Mammary epithelial cell (primary cell): ENCODE results near the gene AMELX.

DNA sequence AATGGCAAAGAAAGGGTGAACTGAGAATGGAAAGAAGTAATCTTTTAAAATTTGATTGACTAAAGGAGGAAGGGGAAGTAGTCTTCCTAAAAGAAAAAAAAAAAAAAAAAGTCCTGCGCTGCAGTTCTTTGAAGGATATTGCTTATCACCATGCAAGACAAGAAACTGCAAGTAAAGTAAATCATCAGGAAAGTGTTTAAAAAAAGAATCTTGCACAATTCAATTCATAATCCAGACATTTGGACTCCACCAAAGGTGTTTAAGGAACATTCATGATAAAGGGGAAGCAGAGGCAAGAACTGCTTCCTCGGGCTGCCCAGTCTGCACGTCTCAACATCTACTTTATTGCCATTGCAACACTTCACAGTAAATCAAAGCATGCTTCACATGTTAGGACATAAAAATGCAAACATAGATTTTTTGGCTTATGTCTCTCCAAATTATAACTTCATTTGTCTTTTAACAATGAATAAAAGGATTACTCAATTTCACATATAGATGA lies 42.6 kb downstream of the MID1 start:
- CAGE, long polyA plus RNA, result no peak
- RRBS, result no CpG with 5 or more reads among the region's 3 CpGs

GRCh38 chrX:11292998-11293466 lies at the start of gene AMELX:
Gene AMELX (plus strand): TSS chrX:11293413.
- CAGE, long polyA plus RNA, result no peak
- RRBS, result no CpG with 5 or more reads among the region's 3 CpGs

DNA sequence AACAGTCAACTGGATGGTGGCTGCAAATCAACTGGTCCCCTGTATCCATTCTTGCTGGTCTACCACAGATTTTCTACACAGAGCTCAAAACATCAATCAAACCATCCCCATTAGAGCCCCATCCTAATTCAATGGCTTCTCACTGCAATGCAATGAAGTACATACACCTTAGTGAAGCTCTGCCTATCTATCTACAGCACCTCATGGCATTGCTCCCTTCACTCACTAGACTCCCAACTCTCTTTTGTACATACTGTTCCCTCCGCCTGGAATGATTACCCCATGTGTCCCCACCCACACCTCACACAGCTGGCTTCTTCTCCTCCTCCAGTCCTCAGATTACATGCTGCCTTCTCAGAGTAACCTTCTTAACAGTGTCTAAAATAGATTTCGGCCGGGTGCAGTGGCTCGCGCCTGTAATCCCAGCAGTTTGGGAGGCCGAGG lies 46.9 kb downstream of the AMELX start:
- CAGE, long polyA plus RNA, result no peak
- RRBS, result no CpG with 5 or more reads among the region's 6 CpGs

DNA sequence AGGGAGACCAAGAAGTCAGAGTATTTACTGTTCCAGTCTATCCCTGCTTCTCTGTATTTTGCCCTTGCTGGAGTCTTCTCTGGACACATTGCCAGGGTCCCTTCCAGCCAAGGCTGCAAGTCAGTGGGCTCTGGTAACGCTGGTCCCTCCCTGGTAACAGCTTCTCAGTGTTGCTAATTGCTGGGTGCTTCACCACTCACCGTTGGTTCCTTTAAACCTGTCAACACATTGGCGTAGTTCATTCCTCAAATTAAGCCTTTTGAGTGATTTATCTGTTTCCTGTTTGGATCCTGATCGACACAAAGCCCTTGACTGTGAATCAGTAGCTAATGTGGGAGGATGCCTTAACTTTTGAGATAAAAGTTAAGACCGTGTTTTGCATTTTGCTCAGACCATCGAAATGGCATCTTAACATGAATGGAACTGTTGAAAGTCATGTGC lies 125.8 kb downstream of the AMELX start:
- CAGE, long polyA plus RNA, result no peak
- RRBS, result no CpG with 5 or more reads among the region's 6 CpGs

- CAGE, long polyA plus RNA, result no peak
- RRBS, result 57% methylated on average over 2 of the region's 6 CpGs
Observed at GRCh38 chrX:11428211-11428965, 135.2 kb downstream of the AMELX start.

DNA sequence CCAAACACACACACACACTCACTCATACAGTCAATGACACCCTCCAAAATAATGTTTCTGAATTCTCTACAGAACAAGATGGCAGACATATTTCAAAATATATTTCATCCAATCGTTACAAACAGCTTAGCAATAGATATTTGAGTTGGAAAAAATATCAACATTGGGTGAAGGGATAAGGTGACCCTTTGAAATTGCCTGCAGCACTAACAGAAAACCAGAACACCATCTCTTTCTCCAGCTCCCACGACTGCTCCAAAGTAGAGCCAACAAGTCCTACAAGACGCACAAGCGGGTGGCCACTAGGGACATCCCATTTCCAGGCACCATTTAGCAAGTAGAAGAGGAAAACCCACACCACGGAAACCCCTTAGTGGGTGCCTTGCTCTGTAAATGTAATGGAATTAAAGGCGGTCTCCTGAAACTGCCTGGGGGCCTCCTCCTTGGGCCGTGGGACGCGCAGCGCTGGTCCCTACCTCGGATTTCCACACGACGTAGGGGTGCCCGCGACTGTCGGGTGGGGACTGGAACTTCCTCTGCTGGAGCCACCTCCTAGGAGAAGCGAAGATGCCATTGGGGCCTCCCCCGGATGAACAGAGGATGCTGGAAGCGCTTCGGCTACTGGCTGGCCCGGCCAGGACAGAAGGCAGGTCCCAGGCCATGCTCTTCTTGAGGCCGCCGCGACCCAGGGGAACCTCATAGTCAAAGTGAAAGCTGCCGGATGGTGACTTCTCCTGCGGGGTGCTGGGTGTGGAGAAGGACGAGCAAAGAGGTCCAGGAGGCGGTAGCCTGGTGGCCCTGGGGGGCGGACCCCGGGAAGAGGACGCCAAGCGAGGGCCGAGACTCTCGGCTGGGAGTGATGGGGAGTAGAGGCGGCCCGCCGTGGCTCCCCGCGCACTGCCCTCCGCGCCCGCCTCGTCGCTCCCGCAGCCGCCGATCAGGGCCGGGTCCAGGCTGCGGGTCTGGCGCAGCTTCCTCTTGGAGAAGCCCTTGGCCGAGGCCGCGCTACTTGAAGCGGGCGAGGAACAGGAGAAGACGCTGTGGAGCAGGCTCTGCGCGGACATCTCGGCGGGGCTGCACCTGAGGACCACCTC lies 1.6 kb downstream of the ARHGAP6 start:
- CAGE, long polyA plus RNA, result no peak
- RRBS, result 21% methylated on average over 9 of the region's 60 CpGs

DNA sequence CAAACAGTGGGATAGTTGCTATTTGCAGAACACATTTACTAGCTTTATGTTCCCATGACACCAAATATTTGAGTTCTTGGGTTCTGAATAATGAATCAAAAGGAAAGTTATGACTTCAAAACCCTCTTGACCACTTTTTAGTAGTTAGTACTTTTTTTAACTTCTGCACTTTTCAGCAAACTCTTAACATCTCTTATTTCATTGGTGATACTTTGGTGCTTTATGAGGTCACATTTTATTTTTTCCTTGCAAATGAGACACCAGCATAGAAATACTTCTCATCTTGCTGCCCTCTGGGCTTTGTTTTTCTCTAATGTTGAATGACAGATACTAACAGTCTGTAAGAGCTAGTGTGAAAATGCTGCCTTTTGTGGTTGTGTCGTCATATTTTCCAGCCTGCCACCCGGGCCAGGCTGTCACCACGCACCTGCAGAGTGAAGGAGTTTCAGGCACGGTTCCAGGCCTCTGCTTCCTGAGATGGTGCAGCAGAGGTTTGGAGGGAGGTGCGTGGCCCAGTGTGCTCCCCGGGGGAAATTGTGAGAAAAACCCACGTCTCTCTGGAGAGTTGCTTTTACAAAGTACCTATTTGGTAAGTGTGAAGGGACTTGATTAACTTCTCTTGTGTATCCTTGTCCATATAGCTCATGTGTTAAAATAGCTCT lies 34.7 kb downstream of the MSL3 start:
- CAGE, long polyA plus RNA, result no peak
- RRBS, result no CpG with 5 or more reads among the region's 7 CpGs

GRCh38 chrX:12976852-12977189 lies 1.9 kb downstream of the TMSB4X start:
- CAGE, long polyA plus RNA, result no peak
- RRBS, result no CpG with 5 or more reads among the region's 4 CpGs

GRCh38 chrX:12978954-12979567 lies 4.2 kb downstream of the TMSB4X start:
- CAGE, long polyA plus RNA, result no peak
- RRBS, result no CpG with 5 or more reads among the region's 5 CpGs

GRCh38 chrX:12984361-12985435 lies 9.8 kb downstream of the TMSB4X start:
- CAGE, long polyA plus RNA, result no peak
- RRBS, result no CpG with 5 or more reads among the region's 6 CpGs

DNA sequence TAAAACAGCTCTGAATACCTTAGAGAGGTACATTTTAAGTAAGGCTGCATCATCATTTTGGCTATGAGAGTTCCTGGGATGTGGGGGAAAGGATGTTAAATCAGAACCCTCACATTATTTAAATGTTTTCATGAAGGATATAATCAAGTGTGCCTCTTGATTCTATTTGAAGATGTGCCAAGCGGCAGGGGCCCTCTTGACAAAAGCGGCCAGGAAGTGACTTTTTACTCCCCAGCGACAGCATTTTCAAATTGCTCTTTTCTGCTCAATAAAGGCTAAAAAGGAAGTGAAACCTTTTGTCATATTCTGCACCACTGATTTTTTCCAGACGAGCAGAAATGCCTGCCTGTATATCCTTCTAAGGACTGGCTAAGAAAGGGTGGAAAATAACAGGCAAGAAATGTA lies 25.3 kb downstream of the TMSB4X start:
- CAGE, long polyA plus RNA, result no peak
- RRBS, result no CpG with 5 or more reads among the region's 4 CpGs

DNA sequence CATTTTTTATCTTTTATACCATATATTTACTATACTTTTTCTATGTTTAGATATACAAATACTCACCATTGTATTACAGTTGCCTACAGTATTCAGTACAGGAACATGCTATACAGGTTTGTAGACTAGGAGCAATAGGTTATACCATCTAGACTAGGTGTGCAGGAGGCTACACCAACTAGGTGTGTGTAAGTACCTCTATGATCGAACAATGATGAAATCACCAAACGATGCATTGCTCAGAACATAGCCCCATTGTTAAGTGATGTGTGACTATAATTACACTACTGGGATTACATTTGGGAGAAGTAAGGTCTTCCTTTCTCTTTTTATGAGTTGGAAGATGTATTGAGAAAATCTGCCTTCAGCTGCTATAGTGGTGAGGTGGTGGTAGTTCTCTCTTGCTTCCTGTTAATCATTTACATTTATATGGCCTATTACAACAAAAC lies 27.3 kb downstream of the TMSB4X start:
- CAGE, long polyA plus RNA, result no peak
- RRBS, result no CpG with 5 or more reads among the region's 2 CpGs

- CAGE, long polyA plus RNA, result no peak
- RRBS, result no CpG with 5 or more reads among the region's 1 CpG
Observed at GRCh38 chrX:13047884-13048083, 3.4 kb upstream of the FAM9C start.

- CAGE, long polyA plus RNA, result no peak
- RRBS, result no CpG with 5 or more reads among the region's 12 CpGs
Observed at GRCh38 chrX:13110290-13111415, 66.2 kb upstream of the FAM9C start.

DNA sequence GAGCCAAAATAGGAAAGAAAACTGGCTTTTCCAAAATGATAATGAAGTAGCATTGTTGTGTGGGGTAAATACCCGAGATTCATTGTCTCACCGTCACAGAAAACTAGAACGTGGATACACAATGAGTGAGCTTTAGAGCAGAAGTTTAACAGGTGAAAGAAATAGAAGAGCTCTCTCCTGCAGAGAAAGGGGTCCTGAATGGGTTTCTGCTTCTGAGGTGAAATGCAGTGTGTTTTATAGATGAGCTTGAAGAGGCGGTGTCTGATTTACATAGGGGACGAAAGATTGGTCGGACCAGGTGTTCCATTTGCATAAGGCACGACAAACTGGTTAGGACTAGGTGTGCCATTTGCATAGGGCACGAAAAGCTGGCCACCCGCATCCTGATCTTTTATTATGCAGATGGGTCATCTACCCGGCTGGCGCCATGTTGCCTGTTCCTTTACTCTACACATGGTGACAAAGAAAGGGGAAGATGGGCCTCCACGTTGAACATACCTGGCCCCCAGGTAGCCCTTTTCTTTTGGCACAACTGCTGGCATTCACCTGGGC lies 118.1 kb downstream of the ATXN3L start:
- CAGE, long polyA plus RNA, result no peak
- RRBS, result no CpG with 5 or more reads among the region's 12 CpGs

DNA sequence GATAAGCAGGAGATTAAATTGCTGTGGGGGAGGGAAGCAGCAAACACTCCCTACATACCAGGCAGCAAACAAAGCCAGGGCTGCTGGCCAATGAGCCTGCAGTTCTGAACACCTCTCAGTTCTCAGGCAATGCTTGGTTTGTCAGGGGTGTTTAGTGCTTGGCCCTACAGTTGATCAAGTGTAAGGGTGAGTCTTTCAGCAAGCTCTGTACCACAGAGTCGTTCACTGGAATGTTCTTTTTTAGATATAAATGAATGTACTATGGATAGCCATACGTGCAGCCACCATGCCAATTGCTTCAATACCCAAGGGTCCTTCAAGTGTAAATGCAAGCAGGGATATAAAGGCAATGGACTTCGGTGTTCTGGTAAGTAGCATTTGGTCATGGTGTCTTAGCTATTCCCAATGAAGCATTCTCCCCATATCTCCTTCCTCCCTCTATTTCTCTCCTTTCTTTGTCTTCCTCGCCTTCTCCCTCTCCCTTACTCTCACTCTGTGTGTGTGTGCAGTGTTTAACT lies 38.7 kb downstream of the EGFL6 start:
- CAGE, long polyA plus RNA, result no peak
- RRBS, result no CpG with 5 or more reads among the region's 4 CpGs

DNA sequence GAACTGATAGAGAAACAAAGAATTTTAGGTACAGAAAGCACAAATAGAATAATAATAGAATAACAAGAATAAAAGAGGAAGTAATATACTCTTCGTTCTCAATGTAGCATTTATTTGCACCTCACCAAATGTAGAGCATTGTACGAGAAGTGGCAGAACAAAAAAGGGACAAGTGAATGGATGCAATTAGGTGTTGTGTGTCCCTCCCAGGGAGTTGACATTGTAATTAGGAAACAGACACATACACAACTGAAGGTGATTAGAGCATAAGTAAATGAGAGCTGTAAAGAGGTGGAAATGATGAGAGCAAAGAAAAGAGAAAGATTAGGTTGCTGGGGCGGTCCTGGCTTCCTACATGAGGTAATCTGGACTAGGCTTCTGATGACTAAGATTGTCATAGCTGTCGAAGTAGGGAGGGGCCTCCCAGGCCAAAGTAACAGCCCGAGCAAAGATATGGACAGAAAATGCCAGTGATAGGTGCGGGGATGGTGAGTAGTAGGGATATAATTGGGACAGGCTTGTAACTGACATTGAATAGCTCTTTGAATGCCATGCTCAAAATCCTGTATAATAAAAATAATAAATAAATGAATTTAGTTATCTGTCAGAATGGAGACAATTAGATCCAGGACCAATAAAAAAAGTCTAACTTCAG lies 10.5 kb downstream of the RAB9A start:
- CAGE, long polyA plus RNA, result no peak
- RRBS, result no CpG with 5 or more reads among the region's 6 CpGs

- CAGE, long polyA plus RNA, result no peak
- RRBS, result under 1% methylated on average over 6 of the region's 30 CpGs
Observed at GRCh38 chrX:13734966-13735548, 509 bp downstream of the OFD1 start.

- CAGE, long polyA plus RNA, result no peak
- RRBS, result no CpG with 5 or more reads among the region's 4 CpGs
Observed at GRCh38 chrX:13746776-13747070, 12.2 kb downstream of the OFD1 start.

- CAGE, long polyA plus RNA, result no peak
- RRBS, result no CpG with 5 or more reads among the region's 10 CpGs
Observed at GRCh38 chrX:13763204-13763934, 28.8 kb downstream of the OFD1 start.